Mesenchymal stem cell of Wharton's jelly (primary cell): ENCODE measurements around a stretch of chr10.

GRCh38 chr10:20117948-20118846 is 302.0 kb downstream of the PLXDC2 start:
- CAGE, long polyA plus RNA = no peak

DNA sequence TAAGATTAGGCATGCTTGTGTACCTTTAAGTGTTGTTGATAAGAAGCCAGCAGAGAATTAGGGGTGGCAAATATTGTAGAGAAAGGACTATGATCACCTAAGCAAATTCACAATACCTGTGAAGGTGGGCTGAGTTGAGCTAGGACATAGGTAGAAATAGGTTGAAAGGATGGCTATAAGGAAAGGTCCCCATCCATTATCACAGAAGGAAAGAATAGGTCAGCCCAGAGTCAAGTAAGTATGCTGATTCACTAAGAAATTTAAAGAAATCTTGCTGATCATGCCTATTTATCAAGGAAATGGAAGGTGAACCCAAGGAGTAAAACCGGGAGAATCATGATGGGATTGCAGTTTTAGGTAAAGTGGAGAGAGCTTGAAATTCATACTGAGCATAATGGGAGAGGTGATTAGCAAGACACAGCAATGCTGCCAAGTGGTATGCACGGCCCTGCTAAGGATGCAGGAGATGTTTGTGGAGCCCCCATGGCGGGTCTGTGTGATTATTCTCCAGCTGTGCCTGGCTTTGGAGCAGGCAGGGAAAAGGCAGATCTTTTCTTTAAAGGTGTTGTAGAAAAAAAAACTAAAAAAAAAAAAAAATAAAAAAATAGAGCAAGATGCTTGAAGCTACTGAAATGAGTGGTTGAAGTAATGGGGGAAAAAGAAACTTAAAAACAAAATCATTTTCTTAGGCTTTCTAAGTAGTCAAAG is 399.4 kb downstream of the PLXDC2 start:
- CAGE, long polyA plus RNA = no peak

GRCh38 chr10:21020414-21021175 is 123.5 kb upstream of the NEBL start:
- CAGE, long polyA plus RNA = no peak

- CAGE, long polyA plus RNA = no peak
Observed at GRCh38 chr10:21172785-21173389, 275.8 kb upstream of the NEBL start.

DNA sequence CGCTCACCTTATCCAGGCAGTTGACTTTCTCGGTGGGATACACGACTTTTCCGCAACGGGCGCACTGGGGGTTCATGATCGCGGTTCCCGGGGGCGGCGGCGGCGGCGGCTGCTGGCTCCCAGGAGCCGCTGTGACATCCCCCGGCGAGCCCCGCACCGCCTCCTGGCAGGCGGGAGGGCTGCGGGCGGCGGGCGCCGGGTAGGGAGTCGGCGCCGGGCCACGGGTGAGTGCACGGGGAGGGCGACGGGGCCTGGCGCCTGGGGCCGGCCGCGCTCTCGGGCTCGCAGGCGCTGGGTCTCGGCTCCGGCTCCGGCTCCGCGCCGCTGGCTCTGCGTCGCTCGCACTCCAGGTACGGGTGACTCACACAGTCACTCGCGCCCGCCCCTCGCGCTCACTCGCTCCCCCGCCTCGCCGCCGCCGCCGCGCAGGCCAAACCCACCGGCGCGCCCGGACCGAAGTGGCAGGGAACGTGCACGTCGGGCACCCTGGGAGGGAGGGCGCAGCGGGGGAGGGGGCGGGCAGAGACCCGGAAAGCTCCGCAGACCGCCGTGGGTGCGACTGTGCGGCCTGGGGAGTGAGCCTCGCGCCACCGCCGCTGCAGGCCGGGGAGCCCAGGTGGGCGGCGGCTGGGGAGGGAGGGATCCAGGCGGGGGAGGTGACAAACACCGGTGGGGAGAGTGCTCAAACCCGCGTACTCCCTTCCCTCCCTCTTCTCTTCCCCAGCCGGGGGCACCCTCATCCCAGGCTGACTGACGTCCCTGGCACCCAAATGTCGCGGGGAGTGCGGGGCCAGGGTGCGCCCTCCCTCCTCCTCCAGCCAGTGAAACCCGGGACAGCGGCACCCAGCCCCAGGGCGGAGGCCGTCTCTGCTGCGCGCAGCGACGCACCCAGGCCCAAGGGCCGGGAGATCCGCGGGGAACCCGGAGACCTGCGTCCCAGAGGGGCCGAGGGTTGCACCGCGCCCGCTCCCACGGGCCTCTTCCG is 276.9 kb upstream of the NEBL start:
- CAGE, long polyA plus RNA = no peak

GRCh38 chr10:21399501-21400089 is 125.9 kb downstream of the SKIDA1 start:
- CAGE, long polyA plus RNA = no peak

DNA sequence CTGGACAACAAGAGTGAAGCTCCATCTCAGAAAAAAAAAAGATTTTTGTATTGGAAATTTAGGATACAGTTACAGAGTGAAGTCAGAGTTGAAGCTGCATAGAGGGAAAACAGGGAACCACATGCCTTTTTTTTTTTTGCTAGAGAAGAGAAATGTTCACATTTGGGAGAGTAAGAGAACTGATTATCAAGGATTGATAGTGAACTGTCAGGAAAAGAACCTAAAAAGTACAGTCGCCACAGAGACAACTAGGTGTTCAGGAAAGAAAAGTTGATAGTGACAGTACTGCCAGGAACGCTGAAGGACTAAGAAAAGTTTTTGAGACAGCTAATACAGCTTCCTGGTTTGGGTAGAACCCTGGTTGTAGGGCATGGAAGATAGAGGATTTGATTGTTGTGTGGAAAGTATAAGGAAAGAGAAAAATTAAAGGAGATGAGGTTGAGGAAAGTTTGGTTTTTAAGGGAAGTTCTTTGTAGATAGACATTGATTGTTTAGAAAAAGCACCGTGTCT is 11.1 kb downstream of the MLLT10 start:
- CAGE, long polyA plus RNA = no peak

DNA sequence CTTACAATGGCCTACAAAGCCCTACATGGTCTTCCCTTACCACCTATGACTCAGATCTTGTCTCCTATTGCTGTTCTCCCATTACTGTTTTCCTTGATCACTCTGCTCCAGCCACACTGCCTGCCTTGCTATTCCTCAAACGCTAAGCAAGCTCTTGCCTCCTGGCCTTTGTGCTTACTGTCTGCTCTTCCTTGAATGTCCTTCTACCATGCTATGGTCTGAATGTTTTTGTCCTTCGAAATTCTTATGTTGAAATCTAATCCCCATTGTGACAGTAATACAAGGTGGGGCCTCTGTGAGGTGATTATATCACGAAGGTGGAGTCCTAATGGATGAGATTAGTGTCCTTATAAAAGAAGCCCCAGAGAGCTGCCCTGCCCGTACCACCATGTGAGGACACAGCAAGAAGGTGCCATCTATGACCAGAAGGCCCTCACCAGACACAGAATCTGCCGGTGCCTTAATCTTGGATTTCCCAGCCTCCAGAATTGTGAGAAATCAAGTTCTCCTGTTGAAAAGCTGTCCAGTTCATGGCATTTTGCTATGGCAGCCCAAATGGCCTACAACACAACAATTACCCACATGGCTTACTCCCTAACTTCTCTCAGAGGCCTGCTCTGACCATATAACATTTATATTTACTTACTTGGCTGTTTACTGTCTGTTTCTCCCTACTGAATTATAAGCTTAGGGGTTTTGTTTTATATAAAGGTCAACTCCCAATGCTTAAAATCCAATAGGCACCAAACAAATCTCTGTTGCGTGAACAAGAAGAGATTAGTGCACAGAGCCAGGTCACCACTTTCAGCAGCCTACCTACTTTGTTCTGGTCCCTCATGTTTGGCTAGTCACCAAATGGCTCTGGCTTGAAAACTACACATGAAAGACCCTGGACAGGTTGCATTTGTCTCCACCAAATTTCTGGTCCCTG is 2.9 kb downstream of the DNAJC1 start:
- CAGE, long polyA plus RNA = no peak

- CAGE, long polyA plus RNA = no peak
Observed at GRCh38 chr10:22246627-22247564, 29.1 kb upstream of the EBLN1 start.

DNA sequence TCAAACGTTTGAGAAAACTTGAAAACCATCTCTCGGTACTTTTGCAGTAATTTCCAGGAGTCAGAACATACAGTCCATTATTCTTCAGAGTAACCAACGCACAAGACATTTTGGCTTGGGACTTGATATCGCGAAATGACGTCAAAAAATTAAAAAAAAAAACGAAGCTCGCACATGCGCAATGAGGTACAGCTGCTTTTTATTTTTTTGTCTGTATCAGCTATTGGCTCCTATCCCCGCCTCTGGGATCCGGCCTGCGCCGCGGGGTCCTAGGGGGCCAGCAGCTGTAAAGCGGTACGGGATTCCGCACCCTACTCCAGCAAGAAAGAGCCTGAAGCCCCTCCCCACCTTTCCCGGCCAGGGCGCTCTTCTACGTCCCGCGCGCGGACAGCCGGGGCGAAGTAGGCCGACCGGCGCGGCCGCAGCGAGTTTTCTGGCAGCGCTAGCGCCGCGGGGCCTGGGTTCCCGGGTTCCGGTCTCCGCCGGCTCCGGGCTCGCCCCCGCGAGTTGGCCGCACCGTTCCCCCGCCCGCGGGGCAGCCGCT is 5.0 kb upstream of the SPAG6 start:
- CAGE, long polyA plus RNA = no peak

GRCh38 chr10:22479405-22479831 is 134.1 kb downstream of the SPAG6 start:
- CAGE, long polyA plus RNA = no peak

DNA sequence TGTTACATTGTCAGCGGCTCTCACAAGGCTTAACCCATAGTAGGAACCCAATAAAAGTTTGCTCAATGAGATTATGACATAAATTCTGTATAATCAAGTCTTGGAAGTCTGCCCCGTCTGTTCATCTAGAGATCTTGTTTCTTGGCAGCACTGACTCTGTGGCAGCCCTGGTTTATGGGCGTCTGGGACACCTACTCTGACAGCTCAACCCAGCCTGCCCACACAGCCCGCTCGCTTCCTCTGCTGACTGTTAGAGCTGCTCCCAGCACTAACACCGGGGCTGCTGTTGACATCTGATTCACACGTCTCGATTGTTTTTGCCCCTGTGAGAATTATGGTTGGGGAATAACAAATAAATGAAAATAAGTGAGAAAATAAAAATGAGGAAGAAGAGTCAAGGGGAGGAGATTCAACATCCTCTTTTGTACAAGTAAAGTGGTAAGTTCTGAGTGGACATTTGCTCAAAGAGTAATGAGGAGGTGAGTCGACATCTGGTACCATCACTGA is 160.8 kb downstream of the SPAG6 start:
- CAGE, long polyA plus RNA = no peak

GRCh38 chr10:22550379-22551063 is 163.9 kb downstream of the PIP4K2A start:
- CAGE, long polyA plus RNA = no peak

- CAGE, long polyA plus RNA = no peak
Observed at GRCh38 chr10:22605053-22605673, 109.2 kb downstream of the PIP4K2A start.

GRCh38 chr10:23121016-23121725 is 25.8 kb downstream of the MSRB2 start:
- CAGE, long polyA plus RNA = no peak

- CAGE, long polyA plus RNA = no peak
Observed at GRCh38 chr10:23442193-23443080, 3.6 kb downstream of the OTUD1 start.

GRCh38 chr10:23512328-23512883 is 73.5 kb downstream of the OTUD1 start:
- CAGE, long polyA plus RNA = no peak

DNA sequence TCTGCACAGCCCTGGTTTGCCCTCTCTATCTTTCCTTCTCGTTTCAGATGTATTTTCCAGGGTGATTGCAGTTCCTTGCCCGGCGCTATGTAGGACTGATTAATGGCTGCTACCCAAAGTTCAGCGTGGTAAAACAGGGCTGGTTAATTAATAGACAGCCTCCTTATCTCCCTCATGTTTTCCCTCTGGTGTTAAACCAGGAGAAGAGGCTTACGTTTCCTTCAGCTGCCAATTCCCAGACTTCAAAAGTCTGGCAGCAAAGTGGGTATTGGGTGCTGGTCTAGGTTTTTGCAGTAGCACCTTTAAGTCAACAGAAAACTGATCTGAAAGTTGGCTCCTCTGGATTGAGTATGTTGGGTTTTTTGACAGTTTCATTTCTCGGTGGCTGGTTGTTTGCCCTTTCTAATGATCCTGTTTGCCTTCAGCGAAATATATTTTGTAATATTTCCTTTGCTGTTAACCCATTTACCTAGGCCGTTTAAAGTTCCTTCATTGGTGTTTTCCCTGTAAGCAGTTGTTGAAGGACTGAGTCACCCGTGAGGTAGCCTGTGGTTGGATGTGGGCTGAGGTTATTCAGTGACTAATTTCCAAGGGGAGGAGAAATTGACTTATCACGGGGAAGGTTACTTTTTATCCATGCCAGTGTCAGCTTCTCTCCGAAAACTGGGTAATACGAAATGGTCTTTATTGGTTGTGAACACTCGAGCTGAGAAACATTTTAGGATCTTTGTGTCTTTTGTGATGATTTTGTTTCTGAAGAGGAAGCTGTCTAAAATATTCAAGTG is 257.1 kb downstream of the KIAA1217 start:
- CAGE, long polyA plus RNA = no peak

DNA sequence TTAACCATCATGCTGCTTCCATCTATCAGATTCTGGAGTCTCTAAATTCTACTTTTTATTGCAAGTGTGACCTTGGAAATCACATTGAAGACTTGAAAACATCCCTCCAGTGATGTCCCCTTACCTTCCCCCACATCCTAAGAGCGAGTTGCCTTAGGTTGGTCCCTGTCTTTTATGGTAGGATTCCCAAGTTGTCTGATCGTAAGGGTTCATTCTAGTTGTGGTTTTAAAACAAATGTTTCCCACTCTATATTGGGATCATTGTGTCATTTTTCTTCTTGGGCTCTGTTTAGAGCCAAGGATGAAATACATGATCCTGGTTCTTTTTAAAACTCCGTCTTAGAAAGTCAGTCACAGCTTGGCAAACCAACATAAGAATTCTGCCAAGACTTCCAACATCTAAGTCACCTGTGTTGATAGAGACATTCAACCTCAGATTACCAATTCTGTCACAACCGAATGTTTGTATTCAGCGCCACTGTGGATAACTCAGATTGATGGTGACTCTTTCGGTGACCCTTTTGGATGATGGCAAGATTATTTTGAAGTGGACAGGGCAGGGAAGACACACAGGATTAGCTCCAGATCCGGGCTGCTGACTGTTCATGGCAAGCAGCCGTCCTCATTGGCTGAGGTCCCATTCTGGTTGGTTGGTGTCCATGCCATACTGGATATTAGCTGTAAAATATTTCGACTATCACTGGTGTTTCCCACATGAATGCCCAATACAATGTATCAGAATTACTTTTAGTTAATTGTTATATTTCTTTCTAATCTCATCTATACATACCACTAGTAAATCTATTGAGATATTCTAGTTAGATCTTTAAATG is 255.4 kb downstream of the ARHGAP21 start:
- CAGE, long polyA plus RNA = no peak

DNA sequence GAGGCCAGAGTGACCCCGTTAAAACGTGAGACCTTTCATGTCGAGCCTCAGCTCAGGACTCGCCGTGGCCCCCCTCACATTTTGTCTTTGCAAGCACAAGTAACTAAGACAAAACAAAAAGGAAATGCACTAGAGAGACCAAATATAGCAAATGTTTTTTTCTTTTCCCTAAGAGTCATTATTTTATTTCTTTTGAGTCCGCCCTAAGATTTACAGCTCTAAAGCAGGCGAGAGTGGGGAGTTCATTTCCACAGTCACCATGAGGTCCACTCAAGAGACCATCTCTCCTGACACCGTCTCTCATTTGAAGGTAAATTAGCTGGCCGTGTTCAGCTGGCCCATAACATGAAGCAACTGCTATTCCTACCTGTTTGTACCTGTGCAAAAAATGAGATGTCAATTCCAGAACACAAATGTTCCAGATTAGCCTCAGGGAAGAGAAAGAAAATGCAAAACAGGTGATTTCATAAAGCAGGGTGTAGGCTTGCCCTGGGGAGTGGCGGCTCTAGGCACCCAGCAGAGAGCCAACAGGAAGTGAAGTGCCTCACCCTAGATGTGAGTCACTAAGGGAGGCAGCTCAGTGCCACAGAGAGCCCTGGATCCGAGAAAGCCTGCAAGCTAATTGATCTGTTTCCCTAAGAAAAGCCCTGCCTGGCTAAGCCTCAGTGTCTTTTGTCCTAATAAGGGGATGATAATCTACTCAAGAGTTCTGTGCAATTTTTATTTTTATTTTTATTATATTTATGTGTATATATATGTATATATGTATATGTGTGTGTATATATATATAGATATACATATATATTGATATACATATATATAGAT is 240.1 kb downstream of the ARHGAP21 start:
- CAGE, long polyA plus RNA = no peak